LHCN-M2 (cell line): ENCODE measurements around the genes C12orf40, TWF1 and TMEM117.

DNA sequence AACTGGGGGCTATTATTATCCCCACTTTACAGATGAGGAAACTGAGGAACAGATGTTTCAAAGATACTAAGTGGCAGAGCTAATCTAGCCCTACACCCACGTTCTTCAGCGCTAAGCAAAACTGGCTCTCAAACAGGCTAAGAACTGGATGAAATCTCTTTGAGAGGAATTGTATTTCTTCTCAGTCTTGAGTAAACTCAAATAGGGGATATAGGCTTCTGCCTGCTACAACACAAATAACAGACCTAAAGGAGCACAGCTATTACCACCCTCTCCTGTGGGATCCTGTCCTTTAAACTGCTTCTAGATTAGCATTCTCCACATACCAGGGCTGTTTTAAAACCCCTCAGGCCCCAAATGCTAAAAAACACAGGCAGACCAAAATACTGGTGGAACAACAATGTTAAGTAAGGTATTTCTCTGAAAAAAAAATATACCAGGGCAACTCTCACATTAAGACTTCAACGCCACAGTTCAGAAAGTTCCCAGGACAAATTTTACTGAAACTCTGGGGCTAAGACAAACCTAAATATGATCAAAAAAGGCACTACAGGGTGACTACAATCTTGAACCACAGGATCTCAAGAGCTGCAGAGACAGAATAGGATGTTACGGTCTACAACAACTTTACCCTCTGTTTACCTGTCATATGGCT is 7.4 kb downstream of the CPNE8 start:
- RAMPAGE, long total RNA, result no peak

DNA sequence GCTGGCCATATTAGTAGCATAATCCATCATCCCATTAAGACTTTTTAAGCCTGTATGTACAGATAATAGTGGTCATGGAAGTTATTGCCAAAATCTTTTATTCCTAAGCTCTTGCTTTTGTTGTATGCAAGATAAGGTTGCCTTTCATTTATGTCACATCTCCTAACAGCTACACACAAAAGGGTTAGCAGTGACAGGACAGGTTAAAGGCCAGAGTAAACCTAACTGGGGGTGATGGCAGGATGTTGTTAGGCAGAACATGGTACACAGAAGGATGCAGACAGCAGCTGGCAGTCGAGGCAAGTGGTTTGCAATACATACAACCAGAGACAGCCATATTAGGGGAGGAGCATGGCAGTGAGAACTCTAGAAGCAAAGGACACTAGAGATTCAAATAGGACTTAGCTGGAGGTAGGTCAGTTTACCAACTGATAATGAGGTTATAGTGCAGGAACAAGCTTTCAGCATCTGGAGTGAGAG is 2.7 kb upstream of the ABCD2 start:
- RAMPAGE, long total RNA, result no peak

DNA sequence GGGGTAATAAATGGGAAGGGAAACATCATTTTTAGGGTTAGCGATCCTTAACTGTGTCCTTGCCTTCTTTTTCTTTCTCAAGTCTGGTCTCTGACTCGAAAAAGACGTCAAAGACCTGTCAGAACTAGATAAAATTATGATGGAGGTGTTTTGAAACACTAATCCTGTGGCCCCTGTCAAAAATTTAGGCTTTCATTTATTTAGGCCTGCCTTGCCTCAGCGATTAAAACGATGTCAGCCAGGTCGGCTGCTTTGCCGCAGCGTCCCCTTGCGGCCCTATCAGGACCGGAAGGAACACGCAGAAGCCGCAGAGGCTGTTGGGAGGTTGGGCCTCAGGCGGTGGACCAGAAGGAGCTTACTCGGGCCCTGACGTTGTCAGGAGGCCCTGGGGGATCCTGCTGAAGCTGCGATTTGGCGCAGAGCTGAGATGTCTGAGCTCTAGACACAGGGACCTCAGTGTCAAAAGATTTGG is at the start of gene C12orf40:
TSS of gene C12orf40 (plus strand) at position 323 of the 472 bp plus-strand sequence.
- RAMPAGE, long total RNA, result no peak

- RAMPAGE, long total RNA, result no peak
Measured at GRCh38 chr12:39812369-39812782, 186.4 kb downstream of the C12orf40 start.

- RAMPAGE, long total RNA, result no peak
Measured at GRCh38 chr12:39833632-39834348, 207.8 kb downstream of the C12orf40 start.

DNA sequence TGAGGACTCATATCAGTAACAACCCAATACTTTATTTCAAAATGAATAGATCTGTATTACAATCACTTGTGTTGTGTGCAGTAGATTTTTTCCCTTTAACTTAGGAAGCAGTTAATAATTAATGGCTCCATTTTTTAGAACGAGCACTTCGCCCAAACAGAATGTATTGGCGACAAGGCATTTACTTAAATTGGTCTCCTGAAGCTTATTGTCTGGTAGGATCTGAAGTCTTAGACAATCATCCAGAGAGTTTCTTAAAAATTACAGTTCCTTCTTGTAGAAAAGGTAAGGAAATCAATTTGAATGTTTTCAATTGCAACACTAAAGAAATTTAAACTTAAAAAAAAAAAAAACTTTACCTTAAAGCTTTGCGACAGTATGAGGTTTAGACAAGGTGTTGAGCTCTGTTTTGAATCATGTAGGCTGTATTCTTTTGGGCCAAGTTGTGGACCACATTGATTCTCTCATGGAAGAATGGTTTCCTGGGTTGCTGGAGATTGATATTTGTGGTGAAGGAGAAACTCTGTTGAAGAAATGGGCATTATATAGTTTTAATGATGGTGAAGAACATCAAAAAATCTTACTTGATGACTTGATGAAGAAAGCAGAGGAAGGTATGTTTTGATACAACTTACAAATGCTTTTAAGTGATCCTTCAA is 97.2 kb downstream of the LRRK2 start:
- RAMPAGE, long total RNA, result no peak

GRCh38 chr12:42364688-42365046 is 38.7 kb downstream of the PPHLN1 start:
- RAMPAGE, long total RNA, result no peak

GRCh38 chr12:42482055-42483311 is 107.1 kb downstream of the PRICKLE1 start:
- RAMPAGE, long total RNA, result no peak

- RAMPAGE, long total RNA, result start-site peak on the minus strand at chr12:43806258-43806320, 229 reads
Measured at GRCh38 chr12:43805592-43806713, at the start of gene TWF1. Gene TWF1, minus strand, starts transcription at chr12:43806317.

DNA sequence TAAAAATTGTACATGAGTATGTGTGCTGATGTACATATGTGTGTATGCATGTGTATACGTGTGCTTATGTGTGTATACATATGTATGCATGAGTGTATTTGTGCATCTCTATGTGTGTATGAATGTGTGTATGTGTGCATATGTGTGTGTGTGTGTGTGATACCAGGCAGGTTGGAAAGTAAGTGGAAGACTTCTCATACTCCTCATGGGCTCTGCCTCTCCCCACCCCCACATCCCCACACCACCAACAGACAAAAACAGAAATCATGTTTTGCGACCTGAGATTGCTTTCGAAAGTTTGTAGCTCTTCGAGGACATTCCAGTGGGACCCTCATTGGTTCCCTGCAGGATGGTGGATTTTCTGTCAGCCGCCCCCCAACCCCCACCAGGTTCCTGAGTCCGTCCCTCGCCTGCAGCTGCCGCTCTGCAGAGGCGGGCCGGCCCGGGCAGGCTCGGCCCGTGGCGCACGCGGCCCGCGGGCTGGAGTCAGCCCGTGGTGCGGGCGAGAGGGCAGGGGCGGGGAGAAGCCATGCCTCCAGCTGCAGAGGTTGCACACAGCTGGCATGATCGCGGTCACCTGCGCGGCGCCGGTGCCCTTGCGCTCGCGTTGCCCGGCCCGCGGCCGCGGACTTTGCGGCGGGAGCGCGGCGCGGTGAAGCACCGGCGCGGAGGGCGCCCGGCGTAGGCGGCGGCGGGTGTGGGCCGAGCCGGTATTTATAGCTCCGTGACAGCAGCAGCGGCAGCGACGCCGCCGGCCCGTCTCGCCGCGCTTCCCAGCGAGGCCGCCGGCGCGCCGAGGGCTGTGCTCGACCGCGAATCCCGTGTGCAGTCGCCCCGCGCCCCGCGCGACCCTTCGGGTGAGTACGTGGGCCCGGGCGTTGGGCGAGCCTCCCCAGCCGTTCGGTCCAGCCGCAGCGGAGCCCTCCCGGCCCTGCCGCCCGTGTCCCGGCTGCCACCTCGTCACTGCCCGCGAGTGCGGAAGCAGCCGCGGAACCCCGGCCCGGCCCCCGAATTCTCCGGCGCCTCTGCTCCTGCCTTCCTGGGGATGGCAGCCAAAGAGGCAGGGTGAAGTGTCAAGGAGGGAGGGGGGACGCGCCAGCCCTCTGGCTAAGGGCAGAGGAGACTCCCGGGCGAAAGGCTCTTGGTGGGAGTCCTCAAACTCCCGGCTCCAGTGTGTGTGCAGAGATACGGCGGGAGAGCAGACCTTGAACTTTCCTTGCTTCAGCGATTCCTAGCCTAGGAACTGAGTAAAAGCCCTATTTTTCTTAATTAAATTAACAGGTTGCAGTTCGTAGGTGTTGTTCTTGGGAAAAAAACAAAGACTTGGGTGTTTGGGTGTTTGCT is at the start of gene TMEM117:
TSS of gene TMEM117 (plus strand) at position 742 of the 1,344 bp plus-strand sequence.
- RAMPAGE, long total RNA, result no peak

DNA sequence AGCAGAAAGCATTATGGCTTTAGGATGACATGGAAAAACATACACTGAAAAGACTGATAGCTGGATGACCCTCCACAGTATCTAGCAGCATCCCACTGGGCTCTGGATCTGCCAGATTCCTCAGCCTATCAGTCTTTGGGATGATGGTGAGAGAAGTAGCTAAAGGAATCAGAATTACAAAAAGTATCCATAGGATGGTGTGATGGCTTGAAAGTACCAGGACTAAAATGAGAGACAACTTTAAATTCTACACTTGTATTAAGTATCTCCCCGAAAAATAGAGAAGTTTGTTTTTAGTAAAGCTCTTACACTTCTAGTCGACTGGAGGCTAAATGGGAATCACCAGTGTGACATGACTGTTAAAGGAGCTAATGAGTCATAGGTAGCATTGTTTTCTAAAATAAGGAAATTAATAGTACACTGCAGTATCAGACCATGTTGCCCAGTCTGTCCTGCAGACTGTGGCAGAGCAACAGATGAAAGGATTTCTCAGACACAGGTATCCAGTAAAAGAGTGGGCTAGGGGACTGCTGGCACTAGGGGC is 140.0 kb downstream of the TMEM117 start:
- RAMPAGE, long total RNA, result no peak

- RAMPAGE, long total RNA, result no peak
Measured at GRCh38 chr12:44876649-44877475, 747 bp upstream of the NELL2 start.

DNA sequence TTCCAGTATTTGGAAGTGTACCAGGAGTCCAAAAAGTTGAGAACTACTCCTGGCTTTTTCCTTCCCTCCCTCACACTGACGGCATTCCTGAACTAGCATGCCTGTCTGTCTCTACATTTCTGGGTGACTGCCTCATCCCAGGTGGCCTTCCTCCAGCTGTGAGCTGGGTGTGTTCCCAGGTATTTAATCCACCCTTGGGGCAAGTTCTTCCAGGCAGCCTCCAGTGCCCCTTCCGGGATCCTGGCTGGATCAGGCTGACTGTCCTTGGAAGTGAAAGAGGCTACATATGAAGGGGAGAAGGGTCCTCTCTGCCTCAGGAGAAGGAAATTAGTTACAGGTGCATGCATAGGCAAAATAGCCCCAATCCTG is 19.8 kb downstream of the ANO6 start:
- RAMPAGE, long total RNA, result no peak

GRCh38 chr12:45260003-45260611 is 44.2 kb downstream of the ANO6 start:
- RAMPAGE, long total RNA, result no peak

DNA sequence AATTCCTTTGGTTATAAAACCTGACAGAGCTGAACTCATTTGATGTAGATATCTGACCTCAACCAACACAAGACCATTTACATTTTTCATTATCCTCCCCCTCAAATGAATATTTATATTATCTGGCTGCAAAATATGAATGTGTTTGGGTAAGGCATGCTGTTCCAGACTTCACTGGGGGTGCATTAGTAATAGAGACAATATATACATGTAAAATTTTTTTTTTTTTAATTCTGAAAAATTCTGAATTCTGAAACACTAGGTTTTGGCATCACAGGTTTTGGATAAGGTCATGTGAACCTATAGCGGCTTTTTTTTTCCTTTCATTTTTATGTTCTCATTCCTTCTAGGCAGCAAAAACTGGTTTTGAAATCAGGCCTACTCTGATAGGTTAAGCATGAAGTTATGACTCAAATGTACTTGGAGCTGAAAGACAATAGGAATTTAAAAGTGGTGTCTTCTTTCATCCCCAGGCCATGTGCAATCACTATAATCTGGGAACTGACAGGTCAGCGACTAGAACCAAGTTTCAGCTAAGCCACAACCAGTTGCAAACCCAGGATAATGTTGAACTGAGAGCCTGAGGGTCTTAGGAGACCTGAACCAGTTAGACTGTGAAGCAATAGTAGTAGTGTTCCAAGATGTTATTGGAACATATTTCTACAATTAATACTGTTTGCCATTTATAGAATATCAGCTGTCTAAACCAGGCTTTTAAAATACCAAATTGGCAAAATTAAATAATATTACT is 74.2 kb downstream of the ANO6 start:
- RAMPAGE, long total RNA, result no peak

GRCh38 chr12:45725583-45726377 is 3.7 kb upstream of the ARID2 start:
- RAMPAGE, long total RNA, result no peak

DNA sequence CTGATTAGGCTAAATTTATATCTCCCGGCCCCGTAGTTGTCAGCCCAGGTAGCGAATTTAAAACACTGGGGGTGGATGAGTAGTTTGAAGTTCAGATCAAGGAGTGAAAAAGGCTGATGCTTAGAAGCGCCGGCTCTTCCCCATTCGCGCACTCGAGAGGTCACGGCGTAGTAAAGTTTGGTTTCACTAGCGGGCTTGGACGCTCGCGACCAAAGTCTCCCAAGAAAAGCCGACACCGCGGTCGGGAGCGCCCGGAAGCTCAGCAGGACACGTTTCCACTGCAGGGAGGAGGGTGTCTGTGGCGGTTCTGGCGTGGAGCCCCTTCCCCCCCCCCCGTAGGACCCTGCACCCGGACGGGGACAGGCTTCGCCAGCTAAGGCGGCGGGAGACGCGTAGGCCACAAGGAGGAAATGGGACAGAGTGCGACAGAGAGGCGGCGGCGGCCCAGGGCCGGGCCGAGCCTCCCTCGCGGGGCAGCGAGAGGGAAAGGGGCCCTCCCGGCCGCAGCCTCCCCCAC is 664 bp downstream of the SCAF11 start:
- RAMPAGE, long total RNA, result no peak

GRCh38 chr12:45991482-45992390 is 1.4 kb upstream of the SCAF11 start:
- RAMPAGE, long total RNA, result no peak

DNA sequence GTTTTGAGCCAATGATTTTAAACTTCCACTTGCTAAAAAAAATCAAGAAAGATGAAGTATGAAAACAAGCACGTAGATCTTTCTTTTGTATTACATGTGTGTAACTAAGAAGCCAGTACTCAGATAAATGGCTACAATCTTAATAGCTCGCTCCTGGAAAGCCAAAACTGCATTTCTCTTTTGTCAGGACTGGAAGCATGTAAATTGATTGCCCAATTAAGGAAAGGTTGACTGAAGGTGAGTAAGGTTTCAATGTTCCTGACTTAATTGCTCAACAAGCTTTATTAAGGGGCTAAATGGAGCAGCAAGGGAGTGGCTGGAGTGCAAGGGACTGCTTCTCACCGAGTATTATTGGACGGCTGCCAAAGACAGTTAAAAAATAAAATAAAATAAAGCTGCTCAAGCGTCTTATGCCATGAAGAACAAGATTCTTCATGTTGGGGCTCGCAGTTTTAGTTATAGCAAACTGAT is 108.8 kb downstream of the SLC38A1 start:
- RAMPAGE, long total RNA, result no peak

DNA sequence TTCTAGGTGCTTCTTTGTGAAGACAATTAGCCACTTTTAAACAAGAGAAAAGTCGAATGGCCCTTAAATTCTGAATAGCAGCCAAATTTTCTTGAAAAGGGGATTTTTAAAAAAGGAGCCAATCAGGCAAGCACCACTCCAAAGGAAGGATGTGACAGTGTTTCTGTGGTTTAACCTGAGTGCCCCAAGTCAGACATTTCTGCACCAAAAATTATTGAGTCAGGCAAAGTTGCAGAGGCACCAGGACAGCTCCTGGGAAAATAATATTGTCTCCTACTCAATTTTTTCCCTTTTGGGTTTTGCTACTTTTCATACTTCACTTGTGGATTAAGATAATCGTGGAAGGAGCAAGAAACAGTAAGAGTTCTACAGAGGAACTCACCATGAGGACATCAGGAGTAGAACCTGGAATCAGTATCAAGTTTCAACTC is 91.0 kb downstream of the SLC38A1 start:
- RAMPAGE, long total RNA, result no peak